Mammary epithelial cell (primary cell): ENCODE results near the gene HMOX2.

- CAGE, long polyA plus RNA = no peak
- RRBS = no CpG with 5 or more reads among the region's 8 CpGs
Observed at GRCh38 chr16:3946078-3946568, 65.6 kb upstream of the CREBBP start.

DNA sequence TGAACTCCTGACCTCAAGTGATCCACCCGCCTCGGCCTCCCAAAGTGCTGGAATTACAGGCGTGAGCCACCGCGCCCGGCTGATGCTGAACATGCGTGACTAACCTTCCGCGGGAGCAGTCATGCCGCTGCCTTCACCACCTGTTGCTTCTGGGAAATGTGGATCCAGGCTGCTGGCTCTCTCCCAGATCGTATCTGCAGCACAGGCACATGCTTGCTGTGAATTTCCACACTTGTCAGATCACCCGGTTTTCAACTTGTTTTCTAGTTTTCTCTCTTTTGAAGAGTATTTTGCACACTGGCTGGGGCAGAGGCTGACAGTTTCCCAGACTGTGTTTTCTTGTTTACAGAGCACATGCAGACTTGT is 97.8 kb downstream of the ADCY9 start:
- CAGE, long polyA plus RNA = no peak
- RRBS = no CpG with 5 or more reads among the region's 12 CpGs

GRCh38 chr16:4053138-4053918 is 62.9 kb downstream of the ADCY9 start:
- CAGE, long polyA plus RNA = no peak
- RRBS = no CpG with 5 or more reads among the region's 27 CpGs

- CAGE, long polyA plus RNA = no peak
- RRBS = no CpG with 5 or more reads among the region's 10 CpGs
Observed at GRCh38 chr16:4058187-4058936, 57.9 kb downstream of the ADCY9 start.

DNA sequence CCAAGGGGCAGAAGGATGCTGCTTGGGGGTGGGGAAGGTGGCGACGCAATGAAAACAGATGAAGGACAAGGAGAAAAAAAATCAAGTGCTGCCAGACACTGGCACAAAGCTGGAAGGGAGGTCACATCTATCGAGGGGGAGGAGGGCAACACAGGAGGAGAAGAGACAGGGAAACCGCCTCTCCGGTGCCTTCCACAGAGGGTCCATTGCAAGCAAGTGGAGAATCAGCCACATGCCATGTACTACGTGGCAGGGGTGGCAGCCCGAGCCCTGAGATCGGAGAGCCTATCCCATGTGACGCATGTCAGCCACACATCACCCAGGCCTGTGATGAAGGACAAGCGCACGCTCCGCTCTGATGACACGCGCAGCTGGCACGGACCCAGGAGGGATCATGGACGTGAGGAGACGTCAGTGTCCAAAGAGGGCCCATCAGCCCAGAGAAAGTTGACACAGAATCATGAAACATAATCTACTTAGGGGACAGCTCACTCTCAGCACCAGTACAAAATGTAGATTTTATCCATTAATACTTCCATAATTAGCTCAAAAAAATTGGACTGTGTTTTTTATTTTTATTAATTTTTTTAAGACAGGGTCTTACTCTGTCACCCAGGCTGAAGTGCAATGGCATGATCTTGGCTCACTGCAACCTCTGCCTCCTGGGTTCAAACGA is 30.0 kb downstream of the ADCY9 start:
- CAGE, long polyA plus RNA = no peak
- RRBS = no CpG with 5 or more reads among the region's 18 CpGs

DNA sequence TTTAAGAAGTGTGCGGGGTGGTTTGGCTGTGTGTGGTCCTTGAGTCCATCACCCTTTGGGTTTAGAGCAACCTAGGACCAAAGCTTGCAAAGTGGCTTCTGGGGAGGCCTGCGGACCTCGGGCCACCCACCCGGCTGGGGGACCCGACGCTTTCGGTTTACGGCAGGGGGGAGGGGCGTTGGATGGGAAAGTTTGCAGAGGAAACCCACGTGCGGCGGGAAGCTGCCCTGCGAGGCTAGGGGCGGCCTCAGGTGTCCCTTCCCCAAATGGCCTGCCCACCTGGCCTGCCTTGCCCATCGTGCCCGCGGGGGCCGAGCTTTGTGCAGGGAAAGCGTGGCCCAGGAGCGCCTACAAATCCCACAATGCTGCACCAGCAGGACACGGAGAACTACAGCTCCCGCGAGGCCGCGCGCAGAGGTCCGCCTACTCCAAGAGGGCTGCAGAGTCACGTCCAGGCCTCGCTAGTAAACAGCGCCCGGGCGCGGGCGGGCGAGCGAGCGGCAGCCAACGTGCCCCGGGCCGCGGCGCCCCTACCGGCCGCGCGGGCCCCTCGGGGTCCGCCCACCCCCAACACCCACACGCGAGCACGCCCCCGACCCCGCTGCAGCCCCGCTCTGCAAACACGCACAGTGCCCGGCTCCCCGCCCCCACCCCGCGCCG is 1.2 kb downstream of the TFAP4 start:
- CAGE, long polyA plus RNA = no peak
- RRBS = 1% methylated on average over 13 of the region's 60 CpGs

DNA sequence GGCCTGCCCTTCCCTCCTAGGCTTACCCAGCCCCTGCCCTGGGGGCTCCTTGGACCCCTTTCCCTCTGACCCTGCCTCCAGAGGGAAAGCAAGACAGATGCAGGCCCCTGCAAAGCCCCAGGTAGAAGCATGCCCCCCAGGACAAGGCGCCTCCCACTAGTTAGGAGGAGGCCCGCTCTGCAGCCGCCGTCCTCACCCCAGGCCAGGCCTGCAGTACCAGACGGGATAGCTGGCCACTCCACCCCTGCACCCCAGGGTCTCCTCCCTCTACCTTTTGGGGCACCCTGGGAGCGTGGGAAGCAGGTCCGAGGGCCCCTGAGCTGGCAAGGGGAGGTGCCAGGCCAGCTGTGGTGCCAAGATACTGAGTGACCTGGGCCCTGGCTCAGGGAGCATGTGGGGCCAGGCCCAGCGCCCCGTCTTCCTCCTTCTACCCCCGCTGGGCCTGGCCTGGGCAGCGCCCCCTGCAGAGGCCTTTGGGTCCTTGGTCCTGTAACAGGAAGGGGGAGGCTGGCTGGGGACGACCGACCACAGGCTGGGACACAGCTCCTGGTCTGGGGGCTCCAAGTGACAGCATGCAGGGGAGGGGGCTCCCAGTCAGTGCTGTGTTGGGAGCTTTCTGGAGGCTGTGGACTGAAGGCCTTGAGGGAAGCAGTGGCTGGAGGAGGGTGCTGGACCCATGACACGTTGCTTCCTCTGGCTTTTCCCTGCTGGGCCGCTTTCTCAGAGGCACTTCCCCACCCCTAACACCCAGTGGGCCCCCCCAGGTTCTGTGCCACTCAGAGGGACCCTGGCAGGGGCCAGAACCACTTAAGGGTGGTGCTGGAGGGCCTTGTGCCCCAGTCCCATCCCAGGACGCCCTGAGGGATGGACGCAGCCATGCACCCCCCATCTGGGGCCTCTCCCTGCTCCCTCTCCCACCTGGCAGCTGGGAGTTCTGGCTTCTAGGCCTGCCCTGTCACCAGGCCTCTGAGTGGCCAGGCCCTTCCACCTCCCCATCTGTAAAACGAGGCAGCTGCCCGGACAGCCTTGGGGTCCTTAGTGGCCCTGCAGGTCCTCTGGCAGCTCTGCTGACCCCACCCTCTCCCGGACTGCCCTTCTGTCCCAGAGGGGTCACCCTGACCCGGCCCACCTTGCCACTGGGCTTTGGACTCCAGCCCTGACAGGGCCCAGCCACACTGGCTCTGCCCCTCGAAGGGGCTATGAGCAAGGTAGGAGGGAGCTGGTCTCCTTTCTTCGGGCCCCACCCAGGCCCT is 12.7 kb downstream of the PAM16 start:
- CAGE, long polyA plus RNA = no peak
- RRBS = 92% methylated on average over 2 of the region's 23 CpGs

- CAGE, long polyA plus RNA = no peak
- RRBS = no CpG with 5 or more reads among the region's 23 CpGs
Observed at GRCh38 chr16:4344732-4345555, 6.2 kb downstream of the PAM16 start.

- CAGE, long polyA plus RNA = no peak
- RRBS = no CpG with 5 or more reads among the region's 15 CpGs
Observed at GRCh38 chr16:4388135-4388796, 16.6 kb downstream of the VASN start.

DNA sequence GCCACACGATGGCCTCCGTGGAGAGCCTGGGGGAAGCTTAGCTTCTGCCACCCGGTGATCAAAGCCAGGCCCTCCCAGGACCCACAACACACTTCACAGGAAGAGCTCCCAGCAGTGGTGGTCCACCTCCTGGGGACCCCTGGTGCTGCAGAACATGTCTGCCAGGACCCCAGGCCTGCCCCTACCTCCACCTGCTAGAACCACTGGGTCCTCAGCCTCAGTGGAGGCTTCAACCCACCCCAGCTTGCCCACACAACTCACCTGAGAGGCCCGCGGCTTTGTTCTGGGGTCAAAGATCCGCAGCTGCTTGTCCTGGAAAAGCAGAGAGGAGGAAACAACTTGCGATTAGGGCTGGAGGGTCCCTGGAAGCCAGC is 21.4 kb downstream of the CORO7 start:
- CAGE, long polyA plus RNA = no peak
- RRBS = no CpG with 5 or more reads among the region's 7 CpGs

GRCh38 chr16:4433233-4434522 is 8.0 kb downstream of the DNAJA3 start:
- CAGE, long polyA plus RNA = no peak
- RRBS = no CpG with 5 or more reads among the region's 15 CpGs

DNA sequence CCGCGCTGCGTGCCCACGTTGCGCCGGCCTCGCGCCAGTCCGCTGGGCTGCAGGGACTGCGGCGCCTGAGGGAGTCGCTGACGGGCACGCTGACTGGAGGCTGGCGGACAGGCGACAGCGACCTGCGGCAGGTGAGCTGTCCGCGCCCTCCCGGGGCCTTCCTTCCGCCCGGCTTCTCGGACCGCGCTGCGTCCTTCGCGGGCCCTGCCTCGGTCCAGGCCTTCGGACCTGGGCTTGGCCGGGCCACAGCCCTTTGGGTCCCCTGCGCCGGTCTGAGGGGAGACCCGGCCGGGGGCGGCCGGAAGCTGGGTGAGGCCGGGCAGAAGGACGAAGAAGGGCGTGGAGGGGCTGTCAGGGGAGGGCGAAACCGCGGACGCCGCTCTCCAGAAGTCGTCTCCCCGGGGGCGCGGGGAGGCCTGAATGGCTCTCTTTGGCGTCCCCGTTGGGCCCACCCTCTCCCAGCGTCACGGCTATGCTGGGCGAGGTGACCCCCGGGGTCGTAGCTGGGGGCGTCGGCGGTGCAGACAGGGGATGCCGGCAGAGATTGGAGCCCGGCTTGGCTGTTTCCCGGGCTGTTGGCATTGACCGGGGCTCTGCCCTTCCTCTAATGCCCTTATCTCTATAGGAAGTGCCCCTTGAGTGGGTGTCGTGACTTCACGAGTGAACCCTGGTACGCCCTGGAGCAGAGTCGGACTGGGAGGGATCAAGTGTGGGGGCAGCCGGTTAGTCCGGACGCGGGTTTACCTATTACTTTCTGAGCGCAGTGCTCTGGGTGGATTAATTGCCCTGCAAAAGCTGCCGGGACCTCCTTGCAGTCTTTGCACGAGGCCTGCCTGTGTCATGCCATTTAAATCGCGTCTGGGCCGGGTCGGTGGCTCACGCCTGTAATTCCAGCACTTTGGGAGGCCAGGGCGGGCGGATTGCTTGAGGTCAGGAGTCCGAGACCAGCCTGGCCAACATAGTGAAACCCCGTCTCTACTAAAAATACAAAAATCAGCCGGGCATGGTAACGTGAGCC is at the start of gene HMOX2:
Gene HMOX2, plus strand, starts transcription at position 42 of the 1,018 bp plus-strand sequence.
- CAGE, long polyA plus RNA = no peak
- RRBS = 1% methylated on average over 45 of the region's 86 CpGs

DNA sequence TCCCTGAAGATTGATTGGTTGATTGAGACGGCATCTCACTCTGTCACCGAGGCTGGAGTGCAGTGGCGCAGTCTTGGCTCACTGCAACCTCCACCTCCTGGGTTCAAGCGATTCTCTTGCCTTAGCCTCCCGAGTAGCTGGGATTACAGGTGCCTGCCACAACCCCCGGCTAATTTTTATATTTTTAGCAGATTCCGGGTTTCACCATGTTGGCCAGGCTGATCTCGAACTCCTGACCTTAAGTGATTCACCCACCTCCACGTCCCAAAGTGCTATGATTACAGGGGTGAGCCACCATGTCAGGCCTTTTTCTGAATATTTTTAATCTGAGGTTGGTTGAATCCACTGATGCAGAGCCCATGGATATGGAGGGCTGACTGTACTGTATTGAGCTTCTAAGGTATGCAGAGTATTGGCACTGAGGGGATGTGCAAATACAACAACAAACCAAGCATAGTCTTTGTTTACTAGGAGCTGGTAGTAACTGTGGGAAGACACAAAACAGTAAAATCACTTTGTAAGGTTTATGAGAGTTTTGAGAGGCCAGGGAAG is 8.8 kb downstream of the HMOX2 start:
- CAGE, long polyA plus RNA = no peak
- RRBS = no CpG with 5 or more reads among the region's 9 CpGs

- CAGE, long polyA plus RNA = no peak
- RRBS = no CpG with 5 or more reads among the region's 1 CpG
Observed at GRCh38 chr16:4488136-4488880, 12.1 kb downstream of the HMOX2 start.

DNA sequence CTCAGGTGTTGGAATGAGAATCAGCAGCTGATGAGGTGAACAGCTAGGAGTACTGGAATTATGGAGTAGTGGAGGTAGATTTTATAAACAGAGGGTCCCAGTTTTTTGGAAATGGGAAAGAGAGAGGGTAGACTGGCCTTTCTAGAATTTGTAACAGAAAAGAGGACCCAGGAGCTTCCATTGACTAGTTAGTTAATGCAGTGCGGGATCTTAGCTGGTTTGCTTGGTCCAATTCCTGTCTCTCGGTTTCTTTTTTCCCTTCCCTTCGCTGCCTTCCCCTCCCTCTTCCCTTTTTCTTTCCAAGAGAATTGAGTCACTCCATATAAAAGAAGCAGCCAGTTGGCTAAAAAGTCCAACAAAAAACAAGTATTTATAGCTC is 24.7 kb downstream of the HMOX2 start:
- CAGE, long polyA plus RNA = no peak
- RRBS = no CpG with 5 or more reads among the region's 3 CpGs

- CAGE, long polyA plus RNA = no peak
- RRBS = 81% methylated on average over 14 of the region's 54 CpGs
Observed at GRCh38 chr16:4609186-4610324, 5.1 kb downstream of the UBALD1 start.

DNA sequence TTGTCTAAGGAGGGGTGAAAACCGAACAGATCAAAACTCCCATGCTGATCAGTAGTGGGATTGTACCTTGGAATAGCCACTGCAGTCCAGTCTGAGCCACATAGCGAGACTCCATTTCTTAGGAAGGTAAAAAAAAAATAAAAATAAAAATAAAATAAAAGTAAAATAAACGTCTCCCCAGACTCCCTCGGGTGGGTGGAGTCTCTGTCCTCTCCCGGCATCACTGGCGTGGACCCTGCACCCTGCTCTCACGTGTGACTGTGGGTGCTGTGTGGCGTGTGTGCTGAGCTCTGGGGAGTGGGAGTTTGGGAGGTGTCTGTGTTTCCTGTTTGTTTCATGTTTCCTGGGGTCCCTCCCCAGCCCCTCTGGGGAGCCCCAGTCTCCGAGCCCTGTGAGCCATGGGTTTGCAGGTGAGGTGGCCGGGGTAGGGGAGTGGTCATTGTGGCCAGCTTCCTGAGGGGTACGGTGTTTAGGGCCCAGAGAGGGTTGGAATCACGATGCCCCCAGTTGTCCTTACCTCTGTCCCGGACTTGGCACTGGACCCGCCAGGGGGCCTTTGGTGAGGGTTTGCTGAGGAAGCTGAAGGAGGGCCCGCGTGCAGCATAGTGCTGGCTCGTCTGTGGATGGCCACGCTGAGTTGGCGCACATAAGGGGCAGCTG is 34.2 kb upstream of the NUDT16L1 start:
- CAGE, long polyA plus RNA = no peak
- RRBS = no CpG with 5 or more reads among the region's 19 CpGs

DNA sequence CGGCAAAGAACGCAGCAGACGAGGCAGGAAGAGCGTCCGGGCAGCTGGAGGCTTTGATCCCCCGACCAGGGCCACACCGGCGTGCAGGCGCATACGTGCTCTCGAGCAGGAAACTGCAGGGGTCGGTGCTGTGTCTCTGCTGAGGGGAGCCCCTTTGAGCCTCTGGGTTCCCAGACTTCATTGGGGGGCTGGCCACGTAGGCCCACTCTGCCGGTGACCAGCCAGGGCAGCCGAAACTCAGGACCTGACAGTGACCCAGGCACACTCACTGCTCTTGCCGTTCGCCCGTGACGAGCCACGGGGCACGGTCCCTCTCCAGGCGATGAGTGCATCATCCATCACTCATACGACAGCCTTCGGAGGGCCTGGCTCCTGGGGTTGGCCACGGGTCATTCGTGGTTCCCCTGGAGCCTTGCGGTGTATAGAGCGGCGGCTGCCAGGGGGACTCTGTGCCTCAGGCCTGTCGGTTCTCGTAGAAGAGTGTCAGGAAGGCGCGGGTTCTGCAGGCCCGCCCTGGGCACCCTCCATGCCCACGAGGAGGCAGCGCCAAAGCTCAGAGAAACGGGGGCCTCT is 11.3 kb upstream of the NUDT16L1 start:
- CAGE, long polyA plus RNA = no peak
- RRBS = no CpG with 5 or more reads among the region's 37 CpGs

- CAGE, long polyA plus RNA = no peak
- RRBS = 1% methylated on average over 5 of the region's 27 CpGs
Observed at GRCh38 chr16:4692550-4693270, 652 bp upstream of the NUDT16L1 start.

DNA sequence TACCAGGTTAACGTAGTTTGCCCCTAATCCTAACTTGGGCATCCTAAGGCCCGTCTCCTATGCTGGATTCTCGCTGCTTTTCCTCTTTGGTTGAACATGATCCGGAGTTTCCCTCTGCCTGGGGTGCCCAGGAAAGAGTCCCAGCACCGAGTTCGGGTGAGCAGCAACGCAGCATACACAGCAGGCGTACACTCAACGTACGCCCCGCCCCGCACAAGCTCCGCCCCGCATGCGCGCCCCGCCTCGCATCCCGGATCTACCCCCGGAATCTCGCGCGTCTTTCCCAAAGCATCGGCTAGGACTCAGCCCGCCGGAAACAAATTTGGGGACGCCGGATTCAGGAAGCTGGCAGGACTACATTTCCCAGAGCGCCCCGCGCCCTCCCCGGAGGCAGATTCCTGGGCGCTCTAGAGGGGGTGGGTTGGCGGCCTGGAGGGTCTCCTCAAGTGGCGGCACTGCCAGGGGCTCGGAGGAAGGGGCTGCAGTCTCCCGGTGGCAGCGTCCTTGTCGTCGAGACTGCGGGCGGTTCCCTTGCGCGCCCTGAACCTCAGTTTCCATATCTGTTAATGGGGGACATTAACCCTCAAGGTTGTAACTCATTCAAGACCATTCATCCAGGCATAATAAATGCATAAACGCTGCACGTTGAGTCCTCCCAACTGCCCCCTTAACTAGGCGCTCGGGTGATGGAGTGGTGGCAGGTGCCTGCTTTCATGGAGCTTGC is 1.7 kb upstream of the ZNF500 start:
- CAGE, long polyA plus RNA = no peak
- RRBS = 3% methylated on average over 13 of the region's 48 CpGs